NCI-H460 (cell line): ENCODE data around the genes CRABP1, CHRNA5 and ADAMTS7.

DNA sequence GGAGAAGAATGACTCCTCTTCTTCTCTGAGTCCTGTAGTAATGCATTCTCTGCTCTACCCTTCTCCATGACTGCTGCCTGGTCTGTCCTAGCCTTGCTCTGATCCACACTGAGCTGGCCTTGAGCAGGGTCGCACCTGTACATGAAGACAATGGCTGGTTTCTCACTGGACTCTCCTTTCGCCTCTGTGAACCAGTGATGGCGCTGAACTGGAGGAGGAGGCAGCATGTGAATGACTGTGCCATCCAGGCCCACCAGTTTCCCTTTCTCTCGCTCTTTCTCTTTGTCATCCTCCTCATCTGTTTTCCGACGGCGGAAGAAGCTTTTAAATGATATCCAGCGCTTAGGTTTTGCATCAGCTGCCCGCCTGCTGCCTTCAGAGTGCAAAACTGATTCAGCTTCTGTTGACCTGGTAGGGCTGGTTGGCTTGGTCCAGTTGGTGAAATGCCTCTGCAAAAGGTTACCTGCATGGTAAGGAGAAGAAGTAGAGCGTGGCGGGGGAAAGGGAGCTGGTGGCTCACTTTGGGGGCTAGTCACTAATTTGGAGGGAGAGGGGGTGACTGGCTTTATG, 108.0 kb upstream of the TSPAN3 start:
RAMPAGE:
- cytosol, long total RNA: no peak
- long total RNA: no peak
- nucleus, long total RNA: no peak

RAMPAGE:
- cytosol, long total RNA: no peak
- long total RNA: no peak
- nucleus, long total RNA: no peak
Measured at GRCh38 chr15:77187441-77188407, 116.8 kb upstream of the TSPAN3 start.

RAMPAGE:
- cytosol, long total RNA: no peak
- long total RNA: no peak
- nucleus, long total RNA: no peak
Measured at GRCh38 chr15:77496656-77497826, 76.4 kb downstream of the HMG20A start.

DNA sequence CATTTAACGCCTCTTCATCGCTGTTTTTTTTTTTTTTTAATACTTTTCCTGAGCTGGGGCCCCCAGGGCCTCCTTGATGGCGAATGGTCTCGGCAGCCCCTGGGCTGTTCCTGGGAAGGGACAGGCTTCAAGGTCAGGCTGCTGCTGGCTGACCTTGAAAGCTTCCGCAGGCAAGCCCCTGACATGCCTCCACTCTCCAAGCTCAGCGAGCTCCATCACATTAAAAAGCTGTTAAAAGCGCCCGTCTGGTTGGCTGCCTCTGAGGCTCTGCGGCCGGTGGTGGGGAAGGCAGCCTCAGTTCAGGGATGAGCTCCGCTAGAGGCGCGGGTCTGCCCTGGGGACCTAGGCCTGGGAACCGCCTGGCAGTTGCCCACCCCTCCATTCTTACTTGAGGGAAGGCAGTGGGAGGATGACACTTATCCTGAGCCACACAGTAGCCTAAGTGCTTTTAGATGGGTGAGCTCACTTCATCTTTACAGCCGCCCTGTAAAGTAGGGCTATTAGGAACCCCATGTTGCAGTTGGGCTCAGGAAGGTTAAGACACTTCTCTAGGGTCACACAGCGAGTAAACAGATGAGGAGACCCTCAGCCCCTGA, 103.7 kb downstream of the LINGO1 start:
RAMPAGE:
- cytosol, long total RNA: no peak
- long total RNA: no peak
- nucleus, long total RNA: no peak

GRCh38 chr15:77608678-77609098, 24.0 kb downstream of the LINGO1 start:
RAMPAGE:
- cytosol, long total RNA: no peak
- long total RNA: no peak
- nucleus, long total RNA: no peak

DNA sequence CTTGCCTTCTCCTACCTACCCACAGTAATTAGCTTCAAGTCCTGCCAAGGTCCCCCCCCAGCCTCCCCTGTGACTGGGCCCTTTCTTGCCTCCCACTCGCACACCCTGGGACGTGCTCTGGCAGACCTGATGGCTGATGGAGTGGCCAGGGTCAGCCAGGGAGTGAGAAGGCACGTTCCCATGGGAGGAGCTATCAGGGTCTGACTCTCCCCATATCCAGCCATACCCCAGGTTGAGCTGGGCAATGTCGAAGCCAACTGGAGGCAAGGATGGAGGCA, 136.6 kb upstream of the LINGO1 start:
RAMPAGE:
- cytosol, long total RNA: no peak
- long total RNA: no peak
- nucleus, long total RNA: no peak

GRCh38 chr15:77818805-77819686, 186.3 kb upstream of the LINGO1 start:
RAMPAGE:
- cytosol, long total RNA: no peak
- long total RNA: no peak
- nucleus, long total RNA: no peak

DNA sequence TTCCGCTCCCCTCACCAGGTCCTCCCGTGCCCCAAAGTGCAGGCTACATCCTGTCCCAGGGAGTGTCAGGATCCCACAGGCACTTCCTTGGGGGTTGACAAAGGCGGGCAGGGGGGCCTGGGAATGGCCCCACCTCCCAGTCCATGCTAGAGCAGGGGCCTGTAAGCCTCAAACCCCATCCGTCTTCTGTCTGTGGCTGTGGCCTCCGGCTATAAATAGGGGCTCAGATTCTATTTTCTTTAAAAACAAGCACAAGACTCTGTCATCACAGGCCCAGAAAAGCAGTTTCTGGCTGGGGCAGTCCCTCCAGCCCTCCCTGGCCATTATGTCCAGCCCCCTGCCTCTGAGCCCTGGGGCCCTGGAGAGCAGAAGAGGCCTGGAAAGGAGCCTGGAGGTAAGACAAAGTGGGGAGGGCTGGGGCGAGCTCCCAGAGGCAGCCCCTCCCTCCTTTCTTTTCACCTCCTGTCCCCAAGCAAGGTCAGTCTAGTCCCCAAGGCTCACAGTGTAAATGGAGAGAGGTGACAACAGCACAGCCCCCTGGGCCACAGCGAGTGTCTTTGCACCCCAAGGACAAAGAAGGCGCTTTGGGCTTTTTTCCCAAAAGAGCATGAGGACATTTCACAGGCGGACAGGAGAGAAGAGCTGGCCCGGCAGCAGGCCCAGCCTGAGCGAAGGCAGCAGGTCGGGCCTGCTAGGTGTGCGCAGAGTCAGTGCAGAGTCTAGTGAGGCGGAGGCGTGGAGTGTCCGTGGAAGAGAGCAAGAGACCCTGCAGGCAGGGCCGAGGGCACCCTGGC, 188.4 kb downstream of the TBC1D2B start:
RAMPAGE:
- cytosol, long total RNA: no peak
- long total RNA: no peak
- nucleus, long total RNA: no peak

RAMPAGE:
- cytosol, long total RNA: no peak
- long total RNA: no peak
- nucleus, long total RNA: no peak
Measured at GRCh38 chr15:77975531-77976056, 101.9 kb downstream of the TBC1D2B start.

RAMPAGE:
- cytosol, long total RNA: no peak
- long total RNA: no peak
- nucleus, long total RNA: no peak
Measured at GRCh38 chr15:78266026-78266609, 1.8 kb downstream of the DNAJA4 start.

DNA sequence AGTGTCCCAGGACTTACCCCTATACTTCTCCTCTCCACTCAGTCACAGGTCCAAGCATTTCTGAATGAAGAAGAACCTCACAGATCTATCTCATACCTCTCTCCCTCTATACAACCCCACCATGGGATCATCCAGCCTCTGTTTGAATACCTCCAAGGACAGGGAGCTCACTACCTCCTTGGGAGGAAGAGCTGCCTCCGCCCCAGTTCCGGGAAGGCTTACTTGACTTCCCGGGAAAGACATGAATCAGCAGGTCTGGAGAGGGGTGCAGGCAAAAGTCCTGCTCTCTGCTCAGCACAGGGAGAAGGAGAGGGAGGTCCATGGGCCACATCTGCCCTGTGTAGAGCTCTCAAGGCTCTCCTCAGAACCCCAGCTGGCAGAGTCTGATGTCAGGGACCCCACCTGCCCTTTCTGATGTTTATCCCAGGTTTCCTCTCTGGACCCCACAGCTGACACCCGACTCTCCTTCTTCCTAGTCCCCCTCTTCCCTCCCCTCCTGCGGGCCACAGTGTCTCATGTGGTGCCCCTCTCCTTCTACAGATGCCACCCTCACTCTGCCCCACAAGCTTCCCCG, 7.1 kb upstream of the SKIC8 start:
RAMPAGE:
- cytosol, long total RNA: no peak
- long total RNA: no peak
- nucleus, long total RNA: no peak

RAMPAGE:
- cytosol, long total RNA: no peak
- long total RNA: no peak
- nucleus, long total RNA: no peak
Measured at GRCh38 chr15:78339992-78340794, at the start of gene CRABP1. Gene CRABP1, plus strand, starts transcription at chr15:78340353.

DNA sequence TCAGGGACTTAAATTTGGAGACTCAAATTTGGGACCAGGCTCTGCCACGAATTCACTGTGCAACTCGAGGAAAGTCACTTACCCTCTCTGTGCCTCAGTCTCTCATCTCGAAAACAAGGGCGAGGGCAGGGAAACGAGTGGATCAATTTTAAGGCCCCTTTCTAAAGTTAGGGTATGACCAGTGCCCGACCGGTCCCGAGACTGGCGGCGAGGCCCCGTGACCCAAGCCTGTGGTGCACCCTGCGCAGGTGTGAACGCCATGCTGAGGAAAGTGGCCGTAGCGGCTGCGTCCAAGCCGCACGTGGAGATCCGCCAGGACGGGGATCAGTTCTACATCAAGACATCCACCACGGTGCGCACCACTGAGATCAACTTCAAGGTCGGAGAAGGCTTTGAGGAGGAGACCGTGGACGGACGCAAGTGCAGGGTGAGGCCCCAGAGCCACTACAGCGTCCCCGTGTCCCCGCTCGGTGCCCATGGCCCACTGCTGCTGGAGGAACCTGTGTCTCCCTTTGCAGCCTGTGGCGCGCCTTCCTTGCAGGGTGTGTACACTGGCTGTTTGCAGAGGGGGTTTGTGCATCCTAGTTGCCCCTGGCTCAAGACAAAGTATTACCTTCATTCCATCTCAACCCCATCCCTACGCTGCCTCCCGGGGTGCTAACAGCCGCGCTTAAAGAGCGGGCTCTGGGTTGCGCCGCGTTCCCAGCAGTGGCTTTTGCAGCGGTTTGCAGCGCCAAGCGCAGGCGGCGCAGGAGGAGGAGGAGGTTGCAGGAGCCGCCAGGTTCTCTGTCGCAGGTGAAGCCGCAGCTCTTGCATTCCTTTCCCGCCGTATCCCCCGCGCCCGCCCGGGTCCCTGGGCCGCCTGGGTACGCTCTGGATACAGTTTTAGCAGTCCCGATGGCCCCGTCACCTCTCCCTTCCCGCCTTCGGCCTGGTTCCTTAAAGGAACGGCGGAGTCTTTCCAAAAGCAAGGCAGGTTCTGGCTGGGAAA, 937 bp downstream of the CRABP1 start:
RAMPAGE:
- cytosol, long total RNA: no peak
- long total RNA: no peak
- nucleus, long total RNA: no peak

DNA sequence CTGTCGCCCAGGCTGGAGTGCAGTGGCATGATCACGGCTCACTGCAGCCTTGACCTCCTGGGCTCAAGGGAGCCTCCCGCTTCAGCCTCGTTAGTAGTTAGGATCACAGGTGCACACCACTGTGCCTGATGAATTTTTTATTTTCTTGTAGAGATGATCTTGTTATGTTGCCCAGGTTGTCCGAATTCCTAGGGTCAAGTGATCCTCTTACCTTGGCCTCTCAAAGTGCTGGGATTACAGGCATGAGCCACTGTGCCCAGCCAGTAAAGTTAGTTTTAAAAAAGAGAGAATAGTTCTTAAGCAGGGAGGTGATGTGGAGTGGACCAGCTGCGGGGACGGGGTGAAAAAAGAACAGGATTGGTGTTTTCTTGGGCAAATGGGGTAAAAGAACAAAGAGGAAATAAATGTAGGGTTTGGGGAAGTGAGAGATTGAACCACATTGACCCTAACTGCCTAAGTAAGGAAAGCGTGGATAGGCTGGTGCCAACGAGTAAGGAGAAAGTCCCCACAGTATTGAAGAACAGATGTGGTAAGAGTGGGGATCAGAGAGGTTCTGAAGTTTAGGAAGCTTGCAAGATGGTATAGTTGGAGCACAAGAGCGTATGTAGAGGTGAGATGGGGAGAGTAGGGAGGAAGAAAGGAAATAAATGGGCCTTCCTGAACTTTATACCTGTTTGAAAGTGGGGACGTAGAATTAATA, 16.9 kb downstream of the IREB2 start:
RAMPAGE:
- cytosol, long total RNA: no peak
- long total RNA: no peak
- nucleus, long total RNA: no peak

RAMPAGE:
- cytosol, long total RNA: no peak
- long total RNA: no peak
- nucleus, long total RNA: no peak
Measured at GRCh38 chr15:78539596-78540170, 561 bp upstream of the PSMA4 start.

GRCh38 chr15:78541480-78541986, 1.3 kb downstream of the PSMA4 start:
RAMPAGE:
- cytosol, long total RNA: no peak
- long total RNA: no peak
- nucleus, long total RNA: no peak

GRCh38 chr15:78565079-78565982, at the start of gene CHRNA5:
Gene CHRNA5, plus strand, starts transcription at chr15:78565520.
RAMPAGE:
- cytosol, long total RNA: no peak
- long total RNA: no peak
- nucleus, long total RNA: no peak

DNA sequence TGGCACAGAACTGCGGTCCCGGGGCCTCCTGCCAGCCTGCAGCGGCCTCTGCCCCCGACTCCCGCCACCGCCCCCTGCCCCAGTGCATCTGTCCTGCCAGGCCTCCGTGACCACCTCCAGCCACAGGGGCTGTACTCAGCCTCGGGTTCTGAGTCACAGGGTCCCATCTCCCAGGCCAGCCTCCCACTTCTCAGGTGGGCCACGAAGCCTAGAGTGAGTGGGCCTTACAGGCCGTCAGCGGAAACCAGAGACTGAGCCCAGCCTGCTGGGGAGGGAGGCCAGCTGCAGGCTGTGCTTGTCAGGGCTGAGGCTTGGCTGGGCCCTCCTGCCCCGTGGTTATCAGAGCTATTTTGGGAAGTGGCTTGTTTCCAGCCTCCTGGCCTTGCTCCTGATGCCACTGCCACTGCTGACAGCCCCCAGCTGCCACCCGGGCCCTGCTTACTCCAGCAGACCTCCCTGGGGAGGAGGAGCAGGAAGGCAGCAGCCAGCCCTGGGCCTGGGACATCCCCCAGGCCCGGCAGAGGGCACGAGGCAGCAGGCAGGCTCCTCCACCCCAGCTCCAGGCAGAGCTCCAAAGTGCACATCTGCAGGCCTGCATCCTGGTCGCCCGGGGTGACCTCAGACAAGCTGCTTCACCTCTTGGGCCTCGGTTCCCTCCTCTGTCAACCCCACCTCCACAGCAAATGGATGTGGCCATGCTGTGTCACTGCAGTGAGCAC, 51.2 kb downstream of the ADAMTS7 start:
RAMPAGE:
- cytosol, long total RNA: no peak
- long total RNA: no peak
- nucleus, long total RNA: no peak

RAMPAGE:
- cytosol, long total RNA: no peak
- long total RNA: no peak
- nucleus, long total RNA: no peak
Measured at GRCh38 chr15:78808546-78808991, 2.7 kb downstream of the ADAMTS7 start.

GRCh38 chr15:78811093-78811843, at the start of gene ADAMTS7:
Gene ADAMTS7, minus strand, starts transcription at chr15:78811464.
RAMPAGE:
- cytosol, long total RNA: no peak
- long total RNA: no peak
- nucleus, long total RNA: no peak